Bronchus (tissue), 1 donor: ENCODE measurements around the genes MYRIP and SEC22C.

DNA sequence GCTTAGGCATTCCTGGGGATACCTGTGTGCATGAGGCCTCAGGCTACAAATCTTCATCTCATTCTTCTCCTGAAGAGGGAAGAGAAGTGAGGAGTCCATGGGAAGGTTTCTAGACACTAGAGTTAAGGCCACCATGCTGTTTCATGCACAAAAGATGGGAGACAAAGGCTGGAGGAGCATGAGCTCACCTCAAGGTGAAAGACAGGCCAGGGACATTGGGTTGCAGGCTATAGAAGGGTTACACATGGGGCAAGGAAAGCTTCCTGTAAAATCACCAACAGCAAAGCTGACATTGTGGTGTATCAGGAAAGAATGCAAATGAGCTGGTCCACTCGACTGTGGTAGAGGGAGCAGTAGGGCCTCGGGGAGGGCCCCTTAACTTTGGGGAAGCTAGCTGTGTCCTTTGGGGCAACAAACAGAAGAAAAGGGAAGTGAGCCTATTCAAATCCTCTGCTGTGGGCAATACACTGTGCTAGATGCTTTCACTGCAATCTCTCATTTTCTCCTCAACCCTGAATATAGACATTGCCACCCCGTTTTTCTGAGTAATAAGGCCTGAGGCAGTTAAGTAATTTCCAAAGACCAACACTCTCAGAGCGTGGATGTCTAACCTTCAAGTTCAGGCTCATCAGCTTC lies 24.3 kb downstream of the CX3CR1 start:
- PRO-cap, result no peak

DNA sequence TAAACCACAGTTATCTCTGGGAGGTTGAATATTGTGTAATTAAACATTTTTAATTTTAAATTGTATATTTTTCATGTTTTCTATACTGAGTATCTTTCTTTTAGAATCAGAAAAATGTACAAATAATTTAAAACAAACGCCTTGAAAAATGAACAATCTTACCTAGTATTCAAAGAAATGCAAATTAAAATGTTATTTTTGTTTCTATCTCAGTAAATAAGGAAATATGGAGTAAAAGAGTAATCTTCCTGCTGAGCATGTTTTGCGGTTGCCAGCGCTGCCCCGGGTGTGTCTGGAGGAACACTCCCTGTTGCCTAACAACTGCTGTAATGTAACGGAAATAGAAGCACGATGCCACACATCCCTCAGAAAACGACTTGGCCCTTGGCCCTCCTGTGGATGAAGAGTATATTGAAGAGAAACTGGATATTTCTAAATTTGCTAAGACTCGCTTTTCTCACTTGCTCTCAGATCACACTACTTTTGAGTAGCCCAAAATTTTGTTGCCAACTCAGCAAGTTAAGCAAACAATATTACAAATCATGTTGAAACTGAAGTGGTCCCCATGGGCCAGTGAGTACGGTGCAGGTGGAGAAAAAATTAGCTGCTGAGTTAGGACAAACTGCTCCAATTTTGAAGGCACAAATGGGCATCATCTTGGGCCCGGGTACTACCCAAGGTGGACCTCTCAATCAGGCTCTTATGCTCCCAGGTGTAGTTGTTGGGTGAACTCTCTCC lies 18.9 kb downstream of the CX3CR1 start:
- PRO-cap, result no peak

DNA sequence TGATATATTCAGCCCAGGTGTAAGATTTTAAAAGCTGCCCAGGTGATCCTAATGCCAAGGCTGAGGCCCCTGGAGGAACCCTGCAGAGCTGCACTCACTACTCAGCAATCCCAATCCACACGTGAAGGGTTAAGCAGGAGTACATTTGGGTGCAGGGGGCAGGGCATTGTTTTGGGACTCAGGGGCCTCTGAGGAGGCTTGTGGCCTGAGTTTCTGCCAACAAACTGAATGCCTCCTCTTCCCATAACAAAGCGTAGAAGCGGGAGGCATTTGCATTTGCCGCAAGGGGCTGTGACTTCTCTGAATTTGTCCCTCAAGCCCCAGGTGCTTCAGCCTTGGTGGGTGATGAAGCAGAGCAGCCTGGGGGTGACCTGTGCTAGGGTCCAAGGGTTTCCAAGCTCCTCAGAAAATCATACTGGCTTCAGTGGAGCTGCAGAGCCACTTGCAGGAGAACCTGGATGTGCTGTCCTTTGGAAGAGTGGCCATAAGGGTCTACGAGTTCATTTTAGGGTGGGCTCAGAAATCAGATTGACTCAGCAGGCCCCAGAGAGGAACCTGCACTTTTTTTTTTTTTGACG lies 1.6 kb upstream of the RPSA start:
- PRO-cap, result no peak

DNA sequence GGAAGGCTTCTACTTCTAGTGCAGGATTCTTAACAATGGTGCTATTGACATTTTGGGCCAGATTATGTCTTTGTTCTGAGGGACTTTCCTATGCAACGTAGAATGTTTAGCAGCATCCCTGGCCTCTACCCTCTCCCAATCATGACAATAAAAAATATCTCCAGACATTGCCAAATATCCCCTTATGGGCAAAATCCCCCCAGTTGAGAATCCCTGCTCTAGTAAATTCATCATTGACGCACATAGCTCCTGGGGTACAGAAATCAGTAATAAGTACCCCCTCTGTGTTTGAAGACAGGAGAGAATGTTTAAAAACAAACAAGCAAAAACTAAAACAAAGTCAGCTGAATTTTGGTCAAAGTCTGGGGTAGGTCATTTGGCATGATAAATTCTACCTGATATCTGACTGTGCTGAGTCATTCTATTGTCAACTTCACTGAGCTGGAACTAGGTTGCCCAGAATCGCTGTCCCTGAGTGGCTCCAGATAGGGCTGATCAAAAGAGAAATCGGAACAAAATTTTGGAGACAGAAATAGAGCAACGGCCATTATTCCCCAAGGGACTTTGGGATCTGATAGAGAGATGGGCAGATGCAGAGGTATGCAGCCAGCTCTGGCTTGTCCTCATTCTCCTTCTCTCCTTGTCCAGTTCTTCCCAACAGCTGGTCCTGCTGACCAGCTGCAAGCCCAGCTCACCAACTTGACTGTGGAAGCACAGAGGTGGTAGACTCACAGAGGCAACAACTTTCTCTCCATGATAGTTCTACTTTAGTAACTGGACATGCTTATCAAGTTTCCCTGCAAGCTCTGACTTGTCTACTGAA lies 57.4 kb upstream of the MYRIP start:
- PRO-cap, result no peak

DNA sequence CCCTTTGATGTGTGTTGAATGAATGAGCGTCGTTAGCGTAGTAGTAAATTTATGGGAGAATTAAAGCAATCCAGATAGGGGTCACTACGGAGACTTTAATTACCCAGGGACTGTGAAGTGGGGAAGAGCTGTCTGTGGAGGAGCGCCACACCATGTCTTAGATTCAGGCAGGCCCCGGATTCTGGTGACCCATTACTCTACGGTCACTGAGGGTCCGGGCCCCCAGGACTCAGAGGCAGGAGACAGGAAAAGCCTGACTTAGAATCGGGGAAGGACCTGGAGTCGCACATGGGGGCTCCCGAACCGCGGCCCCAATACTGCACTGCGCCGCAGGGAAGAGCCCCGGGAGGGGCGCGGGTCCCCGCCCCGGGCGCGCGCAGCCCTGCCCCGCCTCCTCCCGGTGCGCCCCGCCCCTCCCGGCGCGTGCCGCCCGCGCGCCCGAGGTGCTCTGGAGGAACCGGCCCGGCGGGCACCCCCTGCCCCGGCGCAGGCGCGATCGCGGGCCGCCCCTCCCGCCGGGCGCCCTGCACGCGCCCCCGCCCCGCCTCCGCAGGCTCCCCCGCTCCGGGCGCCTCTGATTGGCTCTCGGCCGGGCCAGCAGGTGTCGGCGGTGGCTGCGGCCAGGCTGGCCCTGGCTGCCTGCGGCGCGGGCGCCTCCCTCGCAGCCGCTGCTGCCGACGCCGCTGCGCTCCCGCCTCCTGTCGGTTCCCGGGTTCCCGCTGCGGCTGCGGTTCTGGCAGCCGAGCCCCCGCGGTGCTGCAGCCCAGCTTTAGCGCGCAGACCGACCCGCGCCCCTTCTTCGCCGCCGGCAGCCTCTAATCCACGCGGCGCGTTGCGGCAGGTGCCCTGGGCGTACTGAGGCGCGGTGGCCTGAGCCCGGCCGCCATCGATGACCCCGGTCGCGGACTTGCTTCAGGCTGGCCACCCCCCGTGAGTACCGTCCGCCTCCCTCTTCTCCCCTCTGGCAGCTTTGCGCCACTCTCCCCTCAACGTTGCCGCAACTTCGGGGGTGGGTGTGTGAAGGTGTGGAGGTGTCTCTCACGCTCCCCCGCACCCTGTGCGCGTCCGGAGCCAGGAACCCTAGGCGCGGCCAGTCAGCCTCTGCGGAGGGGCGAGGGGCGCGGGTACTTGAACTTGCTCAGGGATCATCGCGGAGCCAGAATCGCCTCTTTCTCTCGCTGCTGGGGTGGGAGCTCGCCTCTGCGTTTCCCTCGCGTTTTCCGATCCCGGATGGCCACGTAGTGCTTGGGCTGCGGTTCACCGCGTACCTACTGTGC lies at the start of gene MYRIP:
TSS of gene MYRIP (plus strand) at position 623 of the 1,277 bp plus-strand sequence.
- PRO-cap, result bidirectional peak, plus-strand start at position 664 of the sequence, minus-strand start at position 355 of the sequence

- PRO-cap, result no peak
These were observed 1.3 kb downstream of the RPL14 start for GRCh38 chr3:40458368-40458964.

- PRO-cap, result no peak
These were observed 165.9 kb downstream of the ZNF621 start for GRCh38 chr3:40690663-40691036.

- PRO-cap, result no peak
These were observed 223.6 kb upstream of the CTNNB1 start for GRCh38 chr3:40975439-40976421.

DNA sequence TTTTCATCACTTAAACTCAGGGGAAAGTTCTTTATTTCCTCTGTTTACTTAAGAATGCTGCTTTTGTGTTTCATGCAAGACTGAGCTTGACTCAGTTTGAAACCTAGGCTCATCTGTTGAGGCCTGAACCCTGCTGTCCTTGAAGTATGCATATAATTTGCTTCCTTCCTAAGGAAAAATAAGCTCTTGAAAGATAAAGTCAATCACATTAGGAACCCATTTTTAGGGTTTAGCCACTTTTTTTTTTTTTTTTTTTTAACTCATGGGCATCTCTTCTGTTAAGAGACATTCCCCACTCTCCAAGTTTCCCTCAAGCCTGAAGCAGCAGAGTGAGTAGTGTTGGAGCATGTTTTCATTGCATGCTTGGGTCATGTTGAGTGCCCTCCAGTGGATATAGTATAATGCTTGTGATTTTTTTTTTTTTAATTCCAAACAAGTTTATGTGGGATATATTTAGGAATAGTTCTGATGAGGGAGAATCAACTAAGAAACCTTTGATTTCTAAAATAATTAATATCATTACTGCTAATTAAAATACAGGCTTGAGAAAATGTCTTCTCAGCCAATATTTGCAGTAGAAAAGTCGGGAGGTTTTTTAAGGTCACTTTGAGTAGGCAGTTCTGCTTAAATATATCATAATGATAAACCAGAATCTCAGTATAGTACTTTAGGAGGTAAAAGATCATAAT lies 3.6 kb downstream of the CTNNB1 start:
- PRO-cap, result no peak

- PRO-cap, result no peak
These were observed 25.6 kb downstream of the CTNNB1 start for GRCh38 chr3:41224696-41225419.

- PRO-cap, result no peak
These were observed 364.2 kb downstream of the CTNNB1 start for GRCh38 chr3:41563390-41564042.

- PRO-cap, result bidirectional peak, plus-strand start at chr3:41961662, minus-strand start at chr3:41961517
These were observed 484 bp downstream of the ULK4 start for GRCh38 chr3:41961321-41961916.

- PRO-cap, result bidirectional peak, plus-strand start at chr3:42014719, minus-strand start at chr3:42014714
These were observed 52.7 kb upstream of the ULK4 start for GRCh38 chr3:42014587-42014962.

- PRO-cap, result no peak
These were observed 53.2 kb upstream of the ULK4 start for GRCh38 chr3:42014963-42015599.

- PRO-cap, result no peak
These were observed 58.1 kb upstream of the TRAK1 start for GRCh38 chr3:42033062-42033382.

GRCh38 chr3:42061457-42062536 lies 29.4 kb upstream of the TRAK1 start:
- PRO-cap, result no peak

GRCh38 chr3:42080276-42081088 lies 10.7 kb upstream of the TRAK1 start:
- PRO-cap, result no peak

DNA sequence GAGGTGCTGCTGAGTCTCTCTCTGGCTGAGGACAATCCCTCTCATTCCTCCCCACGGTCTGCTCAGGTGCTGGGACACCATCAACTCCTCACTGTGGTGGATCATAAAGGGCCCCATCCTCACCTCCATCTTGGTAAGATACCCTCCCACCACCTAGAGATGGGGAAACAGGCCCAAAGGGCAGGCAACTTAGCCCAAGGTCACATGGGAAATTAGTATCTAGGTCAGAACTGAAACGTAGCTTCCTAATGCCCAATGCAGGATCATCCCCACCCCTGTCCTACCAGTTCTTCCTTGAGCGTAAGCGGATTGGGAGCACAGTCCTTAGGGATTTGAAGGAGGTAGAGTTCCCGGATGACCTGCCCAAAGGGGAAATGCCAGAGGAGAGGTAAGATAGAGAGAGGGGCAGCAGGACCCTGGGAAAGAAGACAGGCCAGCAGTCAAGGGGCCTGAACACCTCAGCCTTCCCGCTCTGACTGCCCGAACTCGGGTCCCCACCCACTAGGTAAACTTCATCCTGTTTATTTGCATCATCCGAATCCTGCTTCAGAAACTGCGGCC lies 29.4 kb downstream of the VIPR1 start:
- PRO-cap, result no peak

DNA sequence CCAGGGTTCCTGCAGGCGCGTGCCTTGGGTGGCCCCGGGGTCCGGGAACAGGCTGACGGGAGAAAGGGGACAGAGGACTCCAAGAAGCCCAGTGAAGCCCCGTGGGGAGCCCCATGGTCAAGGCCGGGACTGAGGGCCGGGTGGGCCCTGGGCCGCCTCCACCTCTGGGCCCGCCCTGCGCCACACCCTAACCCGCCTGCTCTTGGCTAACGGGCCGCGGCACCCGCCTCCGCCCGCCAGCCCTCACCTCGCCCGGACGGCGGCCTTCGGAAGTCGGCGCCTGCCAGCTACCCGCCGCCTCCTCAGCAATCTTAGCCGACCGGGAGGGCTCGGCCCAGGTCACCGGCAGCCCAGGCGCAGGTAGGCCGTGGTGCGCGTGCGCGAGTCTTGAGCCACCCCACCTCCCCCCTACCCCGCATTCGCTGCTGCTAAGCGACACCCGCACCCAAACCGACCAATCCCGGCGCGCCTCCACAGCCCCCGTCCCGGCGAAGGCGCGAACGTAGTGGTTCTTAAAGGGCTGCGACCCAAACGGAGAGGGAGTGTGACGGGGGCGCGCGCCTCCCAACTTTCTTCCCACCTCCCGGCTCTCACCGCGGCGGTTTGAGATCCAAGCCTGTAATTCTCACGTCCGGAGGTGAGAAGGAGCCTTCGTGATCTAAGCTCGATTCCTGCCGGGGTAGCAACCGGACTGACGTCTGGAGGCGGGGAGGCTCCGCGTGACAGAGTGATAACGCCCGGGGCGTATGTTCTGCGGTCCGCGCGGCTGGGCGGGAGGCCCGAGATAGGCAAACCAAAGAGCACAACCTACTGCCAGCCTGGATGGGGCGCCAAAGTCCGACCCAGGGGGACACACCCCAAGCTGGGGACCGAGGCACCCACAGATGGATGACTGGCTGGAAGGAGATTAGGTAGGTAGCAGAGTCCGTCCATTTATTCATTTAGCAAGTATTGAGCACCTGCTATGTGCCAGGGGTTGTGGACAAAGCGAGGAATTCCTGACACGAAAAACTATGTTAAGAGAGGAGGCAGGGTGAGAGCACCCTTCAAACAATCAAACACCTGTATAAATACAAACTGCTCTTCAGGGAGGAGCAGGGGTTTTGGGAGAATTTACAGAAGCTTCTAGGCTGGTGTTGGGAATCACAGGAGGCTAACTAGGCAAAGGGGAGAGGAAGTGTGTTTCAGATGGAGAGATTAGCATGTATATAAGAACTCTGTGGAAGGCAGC lies at the start of gene SEC22C:
TSS of gene SEC22C (minus strand) at position 369 of the 1,231 bp plus-strand sequence.
- PRO-cap, result bidirectional peak, plus-strand start at position 530 of the sequence, minus-strand start at position 313 of the sequence

- PRO-cap, result no peak
These were observed 22.5 kb upstream of the ZBTB47 start for GRCh38 chr3:42630978-42631441.